Measurements from ENCODE around the gene FREM3.

DNA sequence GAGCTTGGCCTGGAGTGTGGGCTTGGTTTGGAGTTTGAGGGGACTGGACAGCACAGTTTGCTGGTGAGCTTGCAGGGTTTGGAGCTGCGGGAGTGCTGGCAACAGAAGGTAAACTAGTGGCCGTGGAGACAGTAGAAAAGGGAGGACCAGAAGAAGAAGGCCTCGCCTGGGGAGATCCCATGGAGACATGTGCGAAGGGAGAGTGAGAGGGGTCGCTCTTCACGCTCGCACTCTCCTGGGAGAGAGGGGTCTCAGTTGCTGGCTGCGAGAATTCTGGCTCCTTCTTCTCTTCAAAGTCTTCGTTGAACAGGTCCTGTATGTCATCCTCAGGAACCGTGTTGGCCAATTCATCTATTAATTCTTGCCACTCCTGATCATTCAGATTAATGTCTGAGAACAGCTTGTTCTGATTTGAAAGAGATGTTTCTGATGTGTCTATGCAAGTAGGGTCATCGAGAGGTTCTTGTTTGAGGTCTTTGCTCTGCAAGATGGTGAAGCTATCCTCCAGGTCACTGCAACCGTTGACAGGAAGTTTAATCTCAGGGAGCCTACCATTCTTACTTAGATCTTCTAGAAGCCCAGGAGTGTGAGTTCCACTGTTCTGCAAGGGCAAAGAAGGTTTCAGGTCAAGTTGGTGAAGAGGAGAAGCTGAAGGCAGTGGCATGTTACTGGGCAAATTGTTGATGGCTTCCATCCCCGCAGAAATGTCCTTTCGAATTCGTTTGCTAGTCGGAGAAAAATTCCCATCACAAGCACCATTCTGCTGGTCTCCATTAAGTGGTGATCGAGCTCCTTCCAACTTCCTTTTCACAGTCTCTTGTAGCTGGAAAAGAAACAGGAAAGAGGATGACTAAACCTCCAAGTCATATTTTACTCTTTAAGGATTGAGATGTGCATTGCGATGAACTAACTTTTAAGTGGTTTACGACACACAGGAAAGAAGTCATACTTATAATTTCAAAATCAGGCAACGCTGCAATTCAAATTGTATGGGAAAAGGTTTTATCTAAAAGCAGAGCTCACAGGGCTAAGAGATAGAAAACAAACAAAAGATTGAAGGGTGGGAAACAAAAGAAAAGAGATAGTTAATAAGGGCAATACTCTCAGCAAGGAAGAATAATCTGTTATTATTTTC is 224.9 kb downstream of the MGST2 start:
- PRO-cap, 2 experiments = no peak in any of the 2 experiments

GRCh38 chr4:139971070-139971723 is 182.8 kb downstream of the MAML3 start:
- PRO-cap, 2 experiments = no peak in any of the 2 experiments

DNA sequence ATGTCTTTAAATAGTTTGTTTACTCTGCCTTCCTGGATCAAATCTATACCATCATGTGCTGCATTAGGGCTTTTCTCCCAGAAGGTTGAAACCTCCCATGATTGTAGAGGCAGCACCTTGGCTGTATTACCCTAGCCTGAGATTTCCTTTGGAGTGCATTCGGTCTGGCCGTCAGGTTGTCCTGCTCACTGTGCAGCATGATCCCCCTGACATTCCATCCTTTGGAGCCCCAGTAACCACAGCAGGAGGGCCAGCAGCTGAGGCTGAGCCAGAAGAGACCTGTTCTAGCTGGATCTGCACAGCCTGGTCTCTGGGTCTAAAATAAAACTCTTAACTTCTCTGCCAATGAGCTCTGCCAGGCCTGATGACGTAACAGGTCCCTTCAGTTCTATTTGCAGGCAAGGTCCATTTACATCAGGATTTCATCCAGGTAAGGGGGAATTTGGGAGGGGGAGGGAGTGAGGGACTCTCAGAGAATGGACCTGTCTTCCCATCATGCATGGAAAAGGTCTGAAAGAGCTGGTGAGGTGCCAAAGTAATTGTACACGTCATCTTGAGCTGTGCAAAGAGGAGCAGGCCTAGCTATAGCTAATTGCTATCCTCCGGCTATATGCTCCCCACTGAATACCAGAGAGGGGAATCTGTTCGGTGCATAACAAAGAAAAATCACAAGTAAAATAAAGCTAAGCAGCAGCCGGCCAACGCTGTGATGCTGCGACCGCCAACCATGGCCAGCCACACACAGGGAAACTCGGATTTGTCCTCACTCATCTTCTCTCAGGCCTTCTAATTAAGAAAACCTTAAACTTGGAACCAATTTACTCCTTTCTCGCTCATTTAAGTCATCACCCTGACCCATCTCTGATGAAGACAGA is 60.0 kb downstream of the MAML3 start:
- PRO-cap, 2 experiments = no peak in any of the 2 experiments

DNA sequence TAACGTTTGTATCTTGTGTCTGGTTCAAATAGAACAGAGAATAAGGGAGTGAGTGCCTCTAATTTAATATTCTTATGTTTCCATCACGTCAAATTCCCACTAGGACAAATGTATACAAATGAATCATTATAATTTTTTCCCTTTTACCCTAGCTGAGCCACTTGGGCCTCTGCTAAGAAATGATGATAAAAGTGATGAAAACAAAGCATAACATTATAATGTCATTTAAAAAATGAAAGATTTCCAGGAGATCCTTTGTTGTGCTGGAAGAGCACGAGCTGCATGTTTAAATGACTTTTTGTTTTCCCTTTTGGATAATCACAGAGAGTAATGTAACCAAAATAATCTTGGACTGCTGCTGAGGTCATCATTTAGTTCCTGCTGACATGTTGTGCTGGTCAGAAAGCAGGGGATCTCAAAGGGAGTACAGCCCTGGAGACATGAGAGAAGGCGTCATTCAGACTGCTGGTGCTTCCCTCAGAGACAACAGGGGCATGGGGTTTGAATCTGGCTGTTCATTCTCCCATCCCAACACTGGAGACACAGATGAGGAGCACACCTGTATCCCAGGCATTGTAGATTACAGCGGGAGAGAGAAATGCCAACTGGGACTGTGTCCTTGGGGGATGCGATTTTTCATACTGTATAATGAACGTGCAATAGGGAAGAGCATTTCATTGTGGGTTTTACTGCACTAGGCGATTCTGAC is 105.0 kb upstream of the SCOC start:
- PRO-cap, 2 experiments = no peak in any of the 2 experiments

DNA sequence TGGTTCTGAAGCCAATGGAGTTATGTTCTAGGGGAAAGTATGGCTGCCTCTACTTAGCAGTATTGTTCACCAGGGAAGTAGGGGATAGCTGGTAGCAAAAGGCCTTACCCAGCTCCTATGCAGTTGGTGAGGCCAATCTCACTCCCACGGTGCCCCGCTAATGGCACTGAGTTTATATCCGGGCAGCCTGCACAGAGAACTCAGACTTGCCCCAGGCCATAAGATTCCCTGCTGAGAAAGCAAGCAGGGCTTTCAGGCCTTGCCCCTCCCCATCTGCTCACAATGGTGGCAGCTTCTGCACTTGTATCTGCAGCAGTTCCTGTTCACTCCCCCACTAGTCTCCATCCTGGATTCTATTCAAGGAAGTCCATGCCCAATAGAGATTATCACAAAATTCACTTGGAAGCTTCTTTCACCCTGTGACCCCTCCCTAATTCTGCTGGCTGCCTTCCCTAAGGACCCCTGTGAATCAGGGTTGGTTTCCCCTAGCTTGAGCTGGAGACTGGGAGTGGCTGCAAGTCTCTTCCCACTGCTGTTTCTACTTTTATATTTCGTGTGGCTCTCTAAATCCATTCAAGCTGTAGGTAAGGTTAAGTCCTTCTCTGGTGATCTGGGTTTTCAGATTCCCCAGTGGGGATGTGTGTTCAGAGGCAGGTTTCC is 34.5 kb upstream of the UCP1 start:
- PRO-cap, 2 experiments = no peak in any of the 2 experiments

DNA sequence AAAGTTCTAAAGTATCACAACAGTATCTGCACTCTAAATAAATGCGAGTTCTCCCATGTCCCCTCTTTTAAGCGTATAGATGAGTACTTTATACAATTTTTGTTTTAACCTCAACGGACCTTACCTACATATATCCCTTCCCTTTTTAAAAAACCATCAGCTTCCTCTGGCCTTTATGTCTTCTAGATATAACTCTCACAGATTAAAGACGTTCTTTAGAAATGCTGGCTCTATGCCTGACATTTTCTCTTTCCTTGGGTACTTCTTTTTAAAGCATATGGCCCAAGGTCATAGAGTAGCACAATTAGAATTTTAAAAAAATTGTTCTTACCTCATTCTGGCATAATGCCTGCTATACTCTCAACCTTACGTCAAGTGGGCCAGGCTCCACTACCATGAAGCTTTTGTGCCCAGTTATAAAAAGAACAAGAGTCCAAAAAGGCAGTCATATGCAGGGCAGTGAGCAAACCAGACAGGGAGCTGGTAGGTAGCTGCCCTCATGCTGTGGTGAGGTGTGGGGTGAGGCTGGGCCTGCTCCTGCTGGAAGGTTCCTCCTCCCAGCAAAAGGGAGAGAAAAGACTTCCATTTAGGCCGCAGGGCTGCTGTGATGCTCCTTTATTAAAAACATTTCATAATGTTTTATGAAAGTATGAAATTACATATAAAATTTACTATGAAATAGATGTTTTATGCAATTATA is 64.3 kb upstream of the UCP1 start:
- PRO-cap, 2 experiments = no peak in any of the 2 experiments

- PRO-cap, 2 experiments = no peak in any of the 2 experiments
Measured at GRCh38 chr4:140635672-140636120, 66.9 kb upstream of the UCP1 start.

GRCh38 chr4:140659123-140659825 is 90.5 kb upstream of the UCP1 start:
- PRO-cap, 2 experiments = no peak in any of the 2 experiments

DNA sequence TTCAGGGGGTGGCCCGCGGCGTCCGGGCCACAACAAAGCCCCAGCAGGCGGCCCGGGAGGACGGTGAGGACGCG is 162 bp downstream of the TBC1D9 start:
- PRO-cap, 2 experiments = no peak in any of the 2 experiments

- PRO-cap, 2 experiments = no peak in any of the 2 experiments
Measured at GRCh38 chr4:141081891-141082341, 51.4 kb downstream of the RNF150 start.

GRCh38 chr4:141333425-141334234 is 112.9 kb downstream of the ZNF330 start:
- PRO-cap, 2 experiments = no peak in any of the 2 experiments

DNA sequence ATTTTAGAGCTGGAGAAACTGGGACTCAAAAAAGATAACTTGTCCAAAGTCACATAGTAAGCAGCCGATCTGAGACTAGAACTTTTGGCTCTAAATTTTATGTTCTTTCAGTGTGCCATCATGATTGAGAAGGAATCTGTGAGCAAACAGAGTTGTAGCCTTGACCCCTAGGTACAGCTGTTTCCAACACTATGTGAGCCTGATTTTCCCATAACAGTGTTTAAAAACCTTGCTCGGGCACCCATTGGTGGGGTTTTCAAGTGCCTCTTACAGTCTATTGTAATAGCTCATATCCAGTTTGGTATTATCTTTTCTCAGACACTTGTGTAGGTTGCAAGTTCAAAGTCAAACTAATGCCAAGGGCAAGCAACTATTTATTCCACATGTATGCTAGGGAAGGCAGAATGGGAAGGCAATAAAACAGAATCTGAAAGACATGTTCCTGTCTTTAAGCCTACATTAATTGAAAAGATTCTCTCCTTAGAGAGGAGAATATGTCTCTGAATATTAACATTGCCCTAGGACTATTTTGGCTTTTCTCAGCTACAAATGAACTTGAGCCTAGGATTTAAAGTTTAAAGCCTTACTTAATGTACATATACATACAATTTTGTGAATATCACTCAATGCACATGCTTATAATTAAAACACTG is 467.8 kb downstream of the INPP4B start:
- PRO-cap, 2 experiments = no peak in any of the 2 experiments

DNA sequence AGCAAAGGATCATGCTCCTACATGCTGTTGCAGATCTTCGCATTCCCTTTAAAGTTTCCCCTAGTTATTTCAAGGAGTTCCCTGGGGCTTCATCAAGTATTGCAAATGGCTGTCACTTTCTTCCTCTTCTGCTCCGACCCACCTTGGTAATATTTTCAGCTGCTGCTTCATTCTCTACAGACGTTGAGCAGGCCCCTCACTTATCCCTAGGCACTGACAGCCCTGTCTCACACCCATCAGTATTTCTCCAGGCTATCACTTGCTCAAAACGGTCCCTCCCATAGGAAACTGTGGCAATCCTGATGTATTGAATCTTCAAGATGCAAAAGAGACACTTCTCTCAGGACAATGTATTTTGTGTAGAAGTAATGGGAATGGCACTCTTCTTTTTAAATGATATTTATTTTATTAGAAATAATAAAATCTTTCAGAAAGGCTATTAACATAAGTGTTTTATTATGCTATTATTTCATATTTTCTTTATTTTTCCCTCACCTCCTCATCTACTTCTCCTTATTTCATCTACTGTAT is 465.8 kb downstream of the INPP4B start:
- PRO-cap, 2 experiments = no peak in any of the 2 experiments

DNA sequence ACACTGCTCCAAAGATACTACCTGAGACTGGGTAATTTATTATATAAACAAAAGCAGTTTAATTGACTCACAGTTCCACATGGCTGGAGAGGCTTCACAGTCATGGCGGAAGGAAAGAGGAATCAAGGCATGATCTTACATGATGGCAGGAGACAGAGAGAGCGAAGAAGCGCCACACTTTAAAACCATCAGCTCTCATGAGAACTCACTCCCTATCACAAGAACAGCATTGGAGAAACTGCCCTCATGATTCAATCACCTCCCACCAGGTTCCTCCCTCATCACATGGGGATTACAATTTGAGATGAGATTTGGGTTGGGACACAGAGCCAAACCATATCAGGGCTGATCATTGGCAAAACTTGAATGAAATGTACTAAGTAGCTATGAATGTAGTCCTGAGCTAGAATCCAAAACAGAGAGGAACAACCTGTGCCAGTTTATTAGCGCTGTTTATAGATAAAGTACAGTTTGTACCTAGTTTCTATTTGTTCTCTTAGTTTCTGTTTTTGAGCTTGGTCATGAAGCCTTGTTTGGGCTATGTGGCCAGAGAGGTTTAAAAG is 66.8 kb upstream of the INPP4B start:
- PRO-cap, 2 experiments = no peak in any of the 2 experiments

- PRO-cap, 2 experiments = peak in 1 of 2 experiments; most common plus-strand start chr4:143184401 (in 1); most common minus-strand start chr4:143184395 (in 1)
Measured at GRCh38 chr4:143183818-143184541, 737 bp upstream of the USP38 start.

GRCh38 chr4:143337626-143338117 is 996 bp downstream of the GAB1 start:
- PRO-cap, 2 experiments = no peak in any of the 2 experiments

DNA sequence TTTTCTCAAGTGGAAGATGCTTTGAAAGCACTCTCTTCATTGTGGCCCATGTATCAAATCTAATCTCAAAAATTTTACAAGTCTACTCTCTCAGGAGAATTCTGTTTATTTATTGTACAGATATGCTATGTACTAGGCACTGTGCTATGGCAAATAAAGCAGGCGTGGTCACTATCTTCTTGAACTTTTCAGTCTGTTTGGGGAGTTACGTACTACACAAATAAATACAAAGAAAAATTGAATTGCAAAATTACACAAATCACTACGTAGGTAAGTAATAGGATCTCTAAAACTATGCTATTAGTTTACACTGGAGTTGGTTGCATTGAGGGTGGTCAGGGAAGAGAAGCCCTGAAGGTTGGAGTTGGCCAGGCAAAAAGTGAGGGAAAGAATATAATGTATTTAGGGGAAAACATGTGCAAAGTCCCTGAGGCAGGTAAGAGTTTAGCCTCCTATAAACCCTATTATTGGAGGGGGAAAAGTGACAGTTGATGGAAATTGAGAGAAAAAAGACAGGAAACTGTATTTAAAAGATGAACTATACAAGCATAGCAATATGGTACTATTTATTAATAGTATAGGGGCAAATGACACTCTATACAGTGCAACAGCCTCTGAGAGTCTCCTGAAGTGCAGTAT is 75.8 kb downstream of the GAB1 start:
- PRO-cap, 2 experiments = no peak in any of the 2 experiments

- PRO-cap, 2 experiments = no peak in any of the 2 experiments
Measured at GRCh38 chr4:143431501-143432249, 81.8 kb upstream of the SMARCA5 start.

- PRO-cap, 2 experiments = no peak in any of the 2 experiments
Measured at GRCh38 chr4:143700553-143700852, at the start of gene FREM3. Gene FREM3, minus strand, starts transcription at chr4:143700675.

DNA sequence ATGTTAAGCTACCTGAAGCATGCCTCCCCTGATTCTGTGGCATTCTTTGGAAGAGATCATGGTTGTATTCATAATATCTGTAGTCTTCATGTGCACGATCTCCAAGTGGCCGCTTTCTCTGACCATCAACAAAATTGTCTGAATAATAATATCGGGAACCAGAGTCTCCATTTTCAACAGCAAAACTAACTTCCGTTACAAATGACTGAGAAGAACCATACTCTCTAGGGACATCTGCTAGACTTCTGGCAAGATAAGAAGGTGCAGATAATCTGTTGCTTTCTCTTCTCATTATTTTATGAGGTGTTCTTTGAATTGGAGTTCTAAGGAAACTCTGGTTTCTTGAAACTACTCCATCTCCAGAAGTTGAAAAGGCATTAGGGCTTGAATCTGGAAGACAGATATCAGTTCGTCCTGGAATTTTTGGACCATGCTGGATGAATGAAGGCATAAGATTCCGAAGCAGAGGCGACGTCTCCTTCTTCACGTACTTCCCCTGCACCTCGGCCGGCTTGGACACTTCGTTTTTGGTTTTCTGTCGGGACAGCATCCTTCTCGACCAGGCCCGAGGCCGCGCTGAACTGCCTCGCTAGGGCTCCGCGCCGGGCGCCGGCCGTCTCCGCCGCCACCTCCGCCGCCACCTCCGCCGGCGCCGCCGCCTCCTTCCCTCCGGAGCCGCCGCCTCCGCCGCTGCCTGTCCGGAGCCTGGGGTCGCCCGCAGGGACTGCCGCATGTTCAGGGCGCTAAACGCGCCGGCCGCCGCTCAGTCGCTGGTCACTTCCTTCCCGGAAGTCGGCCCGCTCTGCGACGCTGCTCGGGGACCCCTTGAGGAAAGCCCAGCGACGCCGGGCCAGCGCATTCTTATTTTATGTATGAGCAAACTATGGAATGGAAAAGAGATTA is 6.4 kb upstream of the GYPE start:
- PRO-cap, 2 experiments = no peak in any of the 2 experiments